Neural crest cell (in vitro differentiated cells): ENCODE results near the gene INA.

DNA sequence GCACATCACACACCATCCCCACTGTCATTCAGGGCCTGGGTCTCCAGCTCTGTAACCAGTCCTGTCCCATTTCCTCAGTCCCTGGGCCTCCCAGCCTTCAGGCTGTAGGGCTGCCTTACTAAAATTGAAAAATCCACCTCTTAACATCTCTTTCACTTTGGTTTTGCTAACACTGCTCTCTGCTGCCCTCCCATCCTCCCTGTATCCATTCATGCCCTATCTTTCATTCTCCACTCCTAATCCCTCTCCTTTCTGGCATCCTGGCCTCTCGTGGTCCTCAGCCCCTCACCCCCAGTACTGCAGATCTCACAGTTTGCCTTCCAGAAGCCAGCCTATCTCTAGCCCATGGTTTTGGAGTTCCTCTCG lies 13.2 kb upstream of the TRIM8 start:
- PRO-cap = no peak

DNA sequence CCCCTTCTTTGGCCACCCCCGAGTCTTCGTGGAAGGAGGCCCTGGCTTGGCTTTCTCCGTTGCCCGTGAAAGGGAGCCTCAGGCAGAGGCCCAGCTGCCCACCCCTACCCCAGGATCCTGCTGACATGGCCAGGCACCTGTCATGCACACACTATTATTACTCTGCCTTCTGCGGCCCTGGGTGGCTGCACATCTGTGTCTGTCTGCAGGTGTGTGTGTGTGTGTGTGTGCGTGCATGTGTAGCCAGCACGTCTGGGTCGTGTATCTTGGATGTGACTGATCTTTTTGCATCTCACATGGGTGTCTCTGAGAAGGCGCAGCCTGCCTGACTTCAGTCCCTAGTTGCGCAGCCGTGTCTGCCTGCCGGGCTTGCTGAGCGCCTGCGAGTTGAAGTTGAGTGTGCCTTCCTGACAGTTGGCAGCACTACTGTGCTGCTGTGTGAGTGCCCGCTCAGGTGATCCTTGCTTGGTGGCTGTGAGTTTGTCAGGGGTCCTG lies 4.6 kb downstream of the TRIM8 start:
- PRO-cap = no peak

GRCh38 chr10:102657657-102657868 lies 13.3 kb downstream of the TRIM8 start:
- PRO-cap = no peak

GRCh38 chr10:102661840-102662202 lies 17.5 kb downstream of the TRIM8 start:
- PRO-cap = no peak

GRCh38 chr10:102745088-102745571 lies 1.4 kb downstream of the WBP1L start:
- PRO-cap = no peak

DNA sequence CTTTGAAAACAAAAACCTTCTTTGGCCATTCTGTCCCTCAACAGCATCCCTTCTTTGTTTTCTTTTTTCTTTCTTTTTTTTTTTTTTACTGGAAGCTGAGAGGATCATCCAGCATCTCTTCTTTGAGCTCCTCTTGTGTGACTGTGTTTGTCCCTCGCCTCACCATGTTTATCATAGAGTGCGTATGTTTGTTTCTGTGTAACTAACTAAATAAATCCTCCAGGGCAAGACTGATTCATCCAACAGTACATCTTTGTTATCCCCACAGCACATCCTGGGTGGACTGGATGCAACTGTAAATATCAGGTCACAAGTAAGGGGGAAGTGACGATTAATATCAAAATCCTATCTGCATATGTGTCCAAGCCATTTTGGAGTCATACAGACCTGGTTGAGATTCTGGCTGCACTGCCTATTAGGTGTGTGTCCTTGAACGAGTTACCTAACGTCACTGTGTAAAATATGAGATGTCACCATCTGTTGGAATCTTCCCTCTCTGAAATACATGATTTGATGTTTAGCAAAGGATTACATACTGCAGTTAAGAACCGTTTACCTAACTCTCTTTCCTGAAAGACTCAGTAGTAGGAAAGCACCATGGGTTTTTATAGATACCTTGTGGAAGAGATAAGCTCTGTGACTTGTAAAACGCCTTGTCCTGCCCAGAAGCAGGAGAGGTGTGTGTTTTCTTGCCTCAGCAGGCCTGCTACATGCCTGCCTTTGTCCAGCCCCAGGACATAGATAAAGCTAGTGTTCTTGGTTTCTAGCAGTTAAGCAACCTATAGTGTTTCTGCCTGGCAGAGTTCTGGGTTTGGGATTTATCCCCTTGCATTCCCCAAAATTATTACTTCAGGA lies 25.8 kb downstream of the WBP1L start:
- PRO-cap = no peak

GRCh38 chr10:102783618-102784049 lies 39.9 kb downstream of the WBP1L start:
- PRO-cap = no peak

- PRO-cap = bidirectional peak, plus-strand start at chr10:103192706, minus-strand start at chr10:103192581
Measured at GRCh38 chr10:103192399-103192776, 684 bp downstream of the NT5C2 start.

DNA sequence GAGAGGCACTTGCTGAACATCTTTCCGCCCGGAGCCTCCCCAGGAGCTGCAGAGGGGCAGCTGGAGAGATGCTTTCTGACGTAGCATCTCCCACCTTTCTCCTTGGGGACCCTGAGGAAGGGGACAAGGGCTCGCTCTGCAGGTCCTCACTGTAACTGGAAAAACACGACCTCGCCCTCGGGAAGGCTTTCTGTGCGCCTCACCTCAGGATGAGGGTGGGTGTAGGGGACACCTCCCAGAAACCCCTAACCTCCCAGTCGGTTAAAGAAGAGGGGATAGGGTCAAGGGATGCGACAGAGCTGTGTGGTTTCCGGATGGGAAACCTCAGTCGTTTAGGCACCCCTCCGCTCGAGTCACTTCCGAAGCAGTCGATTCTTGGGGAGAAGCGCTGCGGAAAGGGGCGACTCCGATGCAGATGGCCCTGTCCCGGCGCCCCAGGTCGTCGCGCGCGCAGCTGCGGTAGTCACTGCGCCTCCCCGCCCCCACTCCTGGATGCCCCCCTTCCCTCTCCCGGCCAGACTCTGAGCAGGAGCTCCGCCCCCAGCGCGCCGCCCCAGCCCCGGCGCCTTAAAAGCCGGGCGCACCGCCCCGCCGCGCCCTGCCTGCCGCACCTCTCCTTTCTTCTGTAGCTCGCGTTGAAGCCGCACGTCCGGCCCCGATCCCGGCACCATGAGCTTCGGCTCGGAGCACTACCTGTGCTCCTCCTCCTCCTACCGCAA lies at the start of gene INA:
INA (plus strand) TSS at position 596 of the 719 bp plus-strand sequence.
- PRO-cap = bidirectional peak, plus-strand start at position 596 of the sequence, minus-strand start at position 468 of the sequence

GRCh38 chr10:103388736-103389343 lies 7.4 kb downstream of the ATP5MK start:
- PRO-cap = no peak

DNA sequence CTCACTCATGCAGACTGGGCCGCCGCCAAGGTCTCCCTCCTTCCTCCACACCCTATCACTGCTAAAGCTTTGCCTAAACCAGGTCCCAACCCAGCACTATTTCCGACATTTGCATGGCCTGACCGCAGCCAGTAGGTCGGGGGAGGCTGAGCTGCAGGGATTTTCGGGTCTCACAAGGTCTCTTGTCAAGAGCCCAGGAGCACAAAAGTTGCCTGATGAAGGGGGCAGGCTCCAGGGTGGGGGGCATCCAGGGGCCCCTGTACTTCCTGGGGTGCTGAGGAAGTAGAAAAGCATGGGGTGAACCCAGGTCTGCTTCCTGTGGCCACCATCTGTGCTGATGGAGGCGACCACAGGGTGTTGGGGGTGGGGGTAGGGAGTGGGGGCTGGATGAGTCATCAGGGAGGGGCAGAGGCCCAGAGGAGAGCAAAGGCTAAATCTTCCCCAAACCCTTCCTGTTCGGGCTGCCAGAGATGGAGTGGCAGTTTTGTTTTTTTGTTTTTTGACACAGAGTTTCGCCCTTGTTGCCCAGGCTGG lies 7.8 kb downstream of the CALHM3 start:
- PRO-cap = no peak

- PRO-cap = unidirectional peak, plus-strand start at chr10:103555114
Measured at GRCh38 chr10:103554621-103555662, 61.4 kb downstream of the NEURL1 start.

- PRO-cap = no peak
Measured at GRCh38 chr10:103602721-103603352, 109.3 kb downstream of the NEURL1 start.

DNA sequence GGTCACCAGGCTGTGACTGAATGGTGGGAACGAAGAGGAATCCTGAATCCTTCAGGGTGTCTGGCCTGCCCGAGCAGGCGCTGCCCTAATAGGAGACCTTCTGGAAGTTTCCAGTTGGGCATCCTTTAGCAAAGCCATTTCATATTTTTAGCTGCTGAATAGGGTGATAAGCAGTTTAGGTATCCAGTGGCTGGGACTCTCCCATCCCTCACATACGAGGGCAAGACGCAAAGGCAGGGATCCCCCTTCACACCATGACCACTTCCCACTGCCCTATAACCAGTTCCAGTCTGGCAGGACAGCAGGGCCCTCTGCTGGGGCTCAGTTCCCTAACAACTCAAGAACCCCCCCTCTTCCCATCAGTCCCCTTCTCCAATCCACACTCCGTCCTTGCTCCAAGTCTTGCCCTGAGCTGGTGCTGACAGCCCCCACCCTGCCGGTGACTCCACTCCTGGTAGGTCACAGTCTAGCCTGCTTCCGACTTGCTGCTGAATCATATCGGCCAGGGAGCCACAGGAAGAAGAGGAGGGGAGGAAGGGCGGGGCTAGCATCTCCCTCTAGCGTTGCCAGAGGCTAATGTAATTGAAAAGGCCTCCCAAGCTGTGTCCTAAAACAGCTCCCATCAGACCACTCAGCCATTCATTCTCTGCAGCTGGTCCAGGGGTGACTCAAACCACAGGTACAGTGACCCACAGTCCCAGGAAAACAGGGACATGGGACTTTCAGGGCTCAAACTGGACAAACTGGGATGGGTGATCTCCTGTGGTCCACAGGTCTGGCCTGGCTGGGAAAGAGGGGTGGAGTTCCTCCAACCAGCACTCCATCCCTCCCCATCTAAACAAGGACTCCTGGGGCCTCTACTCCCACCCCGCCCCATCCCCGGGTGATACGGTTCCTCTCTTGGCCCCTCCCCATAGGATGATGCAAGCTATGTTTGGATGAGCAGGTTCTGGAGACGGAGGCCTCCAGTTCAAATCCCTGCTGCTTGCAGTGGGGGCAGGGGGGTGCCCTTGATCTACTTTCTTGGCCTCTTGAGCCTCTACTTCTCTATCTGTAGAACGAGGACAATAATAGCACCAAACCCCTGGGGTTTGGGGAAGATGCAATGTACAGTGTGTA lies 158.9 kb downstream of the SH3PXD2A start:
- PRO-cap = no peak

- PRO-cap = no peak
Measured at GRCh38 chr10:103784878-103785346, 70.5 kb downstream of the SH3PXD2A start.

GRCh38 chr10:103789484-103790033 lies 65.8 kb downstream of the SH3PXD2A start:
- PRO-cap = no peak

DNA sequence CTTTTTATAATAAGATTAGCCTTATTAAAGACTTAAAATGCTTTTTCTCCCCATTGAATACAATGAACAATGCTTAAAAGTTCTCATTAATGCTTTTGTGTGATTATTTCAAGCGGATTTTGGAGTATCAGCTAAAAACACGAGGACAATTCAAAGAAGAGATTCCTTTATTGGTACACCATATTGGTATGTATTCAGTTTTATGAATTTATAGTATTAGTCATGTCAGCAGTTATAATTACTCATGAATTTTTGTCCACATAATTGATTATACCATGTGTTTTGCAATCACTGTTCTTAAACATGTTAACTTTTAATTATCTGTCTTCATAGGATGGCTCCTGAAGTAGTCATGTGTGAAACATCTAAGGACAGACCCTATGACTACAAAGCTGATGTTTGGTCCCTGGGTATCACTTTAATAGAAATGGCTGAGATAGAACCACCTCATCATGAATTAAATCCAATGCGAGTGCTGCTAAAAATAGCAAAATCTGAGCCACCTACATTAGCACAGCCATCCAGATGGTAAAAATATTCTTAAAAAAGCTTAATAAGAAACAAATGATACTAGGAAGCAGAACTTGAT lies 31.9 kb downstream of the SLK start:
- PRO-cap = no peak

DNA sequence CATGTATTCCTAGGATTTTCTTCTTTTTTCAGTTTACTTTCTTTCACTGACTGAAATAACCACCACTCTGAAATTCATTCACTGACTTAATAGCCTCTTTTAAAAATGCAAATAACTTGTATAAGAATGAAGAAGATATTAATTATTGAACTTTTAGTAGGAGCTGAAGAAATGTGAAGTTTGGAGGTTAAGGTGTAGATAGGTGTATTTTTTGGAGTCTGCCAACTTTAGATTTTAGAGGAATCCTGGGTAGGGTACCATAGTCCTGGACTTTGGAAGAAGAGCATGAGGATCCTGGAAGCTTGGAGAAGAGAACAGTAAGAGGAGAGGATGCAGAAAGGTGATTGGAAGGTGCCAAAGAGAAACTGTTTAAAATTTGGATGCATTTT lies 37.3 kb downstream of the SLK start:
- PRO-cap = no peak

- PRO-cap = no peak
Measured at GRCh38 chr10:104010750-104010949, 43.7 kb downstream of the SLK start.

GRCh38 chr10:104021496-104022247 lies 54.7 kb downstream of the SLK start:
- PRO-cap = no peak